Mesothelial cell of epicardium (in vitro differentiated cells): ENCODE measurements around a stretch of chr17.

GRCh38 chr17:4999969-5000896 is 2.5 kb downstream of the KIF1C start:
- PRO-cap: no peak

GRCh38 chr17:5003164-5004313 is 5.8 kb downstream of the KIF1C start:
- PRO-cap: no peak

GRCh38 chr17:5122551-5123435 is 7.0 kb downstream of the USP6 start:
- PRO-cap: unidirectional peak, minus-strand start at chr17:5123116

DNA sequence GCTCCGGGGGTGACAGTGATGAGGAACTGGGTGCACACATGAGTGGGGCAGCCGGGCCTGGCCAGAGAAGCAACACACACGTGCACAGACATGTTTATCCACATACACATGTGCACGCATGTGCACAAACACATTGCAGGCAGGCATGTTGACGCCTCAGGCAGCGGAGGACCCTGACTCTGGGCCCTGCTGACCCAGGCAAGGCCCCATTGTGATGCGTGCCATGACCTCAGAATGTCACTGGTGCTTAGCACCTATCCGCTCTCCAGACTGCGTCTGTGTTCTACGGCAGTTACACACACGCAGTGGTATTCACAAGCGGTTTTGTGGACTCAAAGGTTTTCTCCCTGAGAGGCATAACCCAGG is 12.7 kb downstream of the USP6 start:
- PRO-cap: no peak

DNA sequence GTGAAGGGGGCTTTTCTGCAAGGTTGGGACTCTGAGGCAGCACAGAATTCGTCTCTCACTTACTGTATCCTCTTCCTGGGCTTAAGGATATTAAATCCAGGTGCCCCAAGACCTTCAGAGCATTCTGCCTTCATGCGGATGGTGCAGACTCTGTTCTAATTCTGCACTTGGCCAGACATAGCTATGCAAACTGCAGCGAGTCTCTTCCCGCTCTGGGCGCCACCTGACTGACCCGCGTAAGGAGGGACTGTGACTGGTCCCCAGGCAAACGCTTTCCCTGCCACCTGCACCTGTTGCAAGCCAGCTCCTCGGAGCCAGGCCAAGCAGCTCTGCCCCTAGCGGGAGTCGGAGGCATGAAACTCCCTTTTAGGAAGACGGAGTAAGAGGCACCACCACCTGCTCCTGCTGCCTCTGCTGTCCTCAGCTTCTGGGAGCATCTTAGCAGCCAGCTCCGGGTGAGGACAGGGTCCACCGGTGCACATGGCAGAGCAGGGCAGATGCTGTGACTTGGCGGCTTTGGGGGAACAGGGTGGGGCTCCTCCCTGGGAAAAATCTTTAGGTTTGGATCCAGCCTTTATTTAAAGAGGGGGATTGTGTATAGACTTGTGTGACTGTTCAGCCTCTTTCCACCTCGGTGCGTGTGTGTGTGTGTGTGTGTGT is 1.3 kb upstream of the WSCD1 start:
- PRO-cap: no peak

DNA sequence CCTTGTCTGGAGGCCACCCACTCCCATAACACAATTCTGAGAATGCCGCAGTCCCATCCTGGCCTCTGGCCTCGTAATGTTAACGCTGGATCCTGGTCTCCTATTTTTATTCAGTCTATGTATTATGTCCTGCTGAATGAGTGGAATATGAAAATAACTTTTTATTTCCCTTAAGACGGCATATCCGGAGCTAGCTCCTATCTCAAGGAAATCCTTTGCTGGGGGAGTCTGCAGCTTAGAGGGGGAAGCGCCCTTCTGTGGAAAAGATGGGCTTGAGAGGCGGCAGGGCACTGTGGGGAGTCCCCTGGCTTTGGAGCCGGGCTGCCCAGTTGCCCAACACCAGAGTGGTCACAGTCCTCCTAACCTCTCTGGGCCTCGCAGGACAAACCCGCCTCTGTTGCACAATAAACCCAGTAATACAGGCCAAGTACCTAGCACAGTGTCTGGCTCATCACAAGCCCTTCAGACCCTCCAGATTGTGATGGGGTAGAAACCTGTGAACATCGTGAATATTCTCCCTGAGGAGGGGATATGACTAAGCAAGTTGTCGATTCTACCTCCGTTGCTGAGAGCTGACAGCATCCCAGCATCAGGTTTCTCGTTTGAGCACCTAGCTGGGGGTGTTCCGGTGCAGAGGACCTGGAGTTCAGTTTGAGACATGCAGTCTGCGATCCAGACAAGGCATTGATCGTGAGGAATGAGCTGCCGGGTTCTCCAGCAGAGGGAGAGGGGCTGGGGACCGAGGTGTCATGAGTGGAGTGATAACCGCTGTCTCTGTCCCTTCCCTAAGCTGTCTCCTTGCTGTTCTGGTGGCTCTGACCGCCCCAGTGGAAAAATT is 161.7 kb downstream of the WSCD1 start:
- PRO-cap: no peak

- PRO-cap: no peak
Measured at GRCh38 chr17:6548410-6549201, 7.7 kb downstream of the PITPNM3 start.

- PRO-cap: no peak
Measured at GRCh38 chr17:6567264-6567838, 11.0 kb upstream of the PITPNM3 start.

DNA sequence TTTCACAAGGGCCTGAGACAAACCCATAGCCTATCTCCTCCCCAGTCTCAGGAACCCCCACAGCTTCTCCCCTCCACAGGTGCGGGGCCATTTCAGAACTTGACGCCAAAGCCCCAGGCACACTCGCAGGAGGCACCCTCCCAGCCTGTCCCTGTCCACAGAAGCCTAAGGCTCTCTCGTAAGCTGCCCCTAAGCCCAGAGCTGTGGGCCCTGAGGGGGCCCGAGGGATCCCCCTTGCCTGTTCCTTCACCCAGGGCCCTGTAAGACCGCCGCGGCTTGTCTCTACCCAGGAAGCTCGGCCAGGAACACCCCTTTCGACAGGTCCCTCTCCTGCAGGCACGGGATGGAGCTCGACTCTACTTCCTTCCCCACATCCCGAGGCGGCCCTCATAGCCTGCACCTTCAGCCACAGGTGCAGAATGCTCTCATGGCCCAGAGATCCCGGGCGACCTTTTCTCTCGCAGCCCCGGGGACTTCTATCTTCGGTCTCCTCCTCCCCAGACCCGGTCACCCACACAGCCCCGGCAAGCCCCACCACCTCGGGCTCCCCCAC is 1.0 kb downstream of the KIAA0753 start:
- PRO-cap: no peak

- PRO-cap: no peak
Measured at GRCh38 chr17:6655815-6656296, 4.3 kb downstream of the C17orf100 start.

- PRO-cap: no peak
Measured at GRCh38 chr17:6710348-6710835, 2.8 kb downstream of the SLC13A5 start.

GRCh38 chr17:6712420-6712929 is 694 bp downstream of the SLC13A5 start:
- PRO-cap: no peak

GRCh38 chr17:6752006-6752863 is 3.6 kb upstream of the XAF1 start:
- PRO-cap: no peak

GRCh38 chr17:6937081-6937510 is 58.8 kb upstream of the ALOX12 start:
- PRO-cap: no peak

DNA sequence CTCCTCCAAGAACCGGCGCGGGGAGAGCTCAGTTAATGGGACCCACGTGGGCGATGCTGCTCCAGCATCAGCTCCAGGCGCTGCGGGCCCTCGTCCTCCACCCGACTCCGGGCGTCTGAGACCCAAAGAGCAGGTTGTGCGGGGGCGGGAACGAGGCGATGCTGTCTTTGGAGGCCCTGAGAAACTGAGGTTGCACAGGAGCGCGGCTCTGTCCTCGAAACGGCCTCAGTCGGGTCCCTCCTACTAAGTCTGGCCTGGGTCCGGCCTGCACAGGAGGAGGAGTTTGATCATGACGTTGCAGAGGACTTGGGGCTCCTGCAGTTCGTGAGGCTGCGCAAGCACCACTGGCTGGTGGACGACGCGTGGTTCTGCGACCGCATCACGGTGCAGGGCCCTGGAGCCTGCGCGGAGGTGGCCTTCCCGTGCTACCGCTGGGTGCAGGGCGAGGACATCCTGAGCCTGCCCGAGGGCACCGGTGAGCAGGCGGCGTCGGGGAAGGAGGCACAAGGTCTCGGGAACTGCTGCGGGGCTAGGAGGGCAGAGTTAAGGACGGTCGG is 782 bp downstream of the ALOX12 start:
- PRO-cap: no peak

DNA sequence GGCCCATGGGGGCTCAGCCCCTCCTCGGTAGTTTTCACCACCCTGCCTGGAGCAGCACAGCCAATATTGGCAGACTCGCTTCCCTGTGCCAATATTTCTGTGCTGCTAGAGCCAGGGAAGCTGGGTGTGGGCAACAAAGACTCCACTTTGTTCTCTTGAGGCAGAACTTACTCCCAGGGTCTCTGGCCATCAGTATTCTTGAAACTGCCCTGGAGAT is 2.9 kb downstream of the C17orf49 start:
- PRO-cap: no peak

- PRO-cap: no peak
Measured at GRCh38 chr17:7019742-7020419, 3.0 kb upstream of the BCL6B start.

- PRO-cap: no peak
Measured at GRCh38 chr17:7214947-7216244, 2.0 kb downstream of the DLG4 start.

GRCh38 chr17:7221826-7222495 is 2.2 kb downstream of the ACADVL start:
- PRO-cap: no peak

DNA sequence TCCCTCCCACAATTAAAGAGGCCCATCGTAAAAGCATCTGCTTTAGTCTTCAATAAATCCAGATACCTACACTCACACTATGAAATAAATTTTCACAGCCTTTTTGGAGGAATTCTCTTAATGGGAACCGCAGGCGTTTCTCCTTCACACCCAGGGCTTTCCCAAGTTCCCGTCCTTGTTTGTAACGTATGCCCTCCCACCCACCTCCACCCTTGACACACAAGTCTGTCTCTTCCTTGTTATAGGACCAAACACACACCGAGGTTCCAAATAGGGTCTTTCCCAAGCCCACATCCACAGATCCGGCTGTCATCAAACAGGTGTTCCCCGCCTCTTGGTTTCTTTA is 1.0 kb downstream of the CTDNEP1 start:
- PRO-cap: no peak